Lung (tissue), 4 donors: ENCODE measurements around the genes CORT, TARDBP and ANGPTL7.

DNA sequence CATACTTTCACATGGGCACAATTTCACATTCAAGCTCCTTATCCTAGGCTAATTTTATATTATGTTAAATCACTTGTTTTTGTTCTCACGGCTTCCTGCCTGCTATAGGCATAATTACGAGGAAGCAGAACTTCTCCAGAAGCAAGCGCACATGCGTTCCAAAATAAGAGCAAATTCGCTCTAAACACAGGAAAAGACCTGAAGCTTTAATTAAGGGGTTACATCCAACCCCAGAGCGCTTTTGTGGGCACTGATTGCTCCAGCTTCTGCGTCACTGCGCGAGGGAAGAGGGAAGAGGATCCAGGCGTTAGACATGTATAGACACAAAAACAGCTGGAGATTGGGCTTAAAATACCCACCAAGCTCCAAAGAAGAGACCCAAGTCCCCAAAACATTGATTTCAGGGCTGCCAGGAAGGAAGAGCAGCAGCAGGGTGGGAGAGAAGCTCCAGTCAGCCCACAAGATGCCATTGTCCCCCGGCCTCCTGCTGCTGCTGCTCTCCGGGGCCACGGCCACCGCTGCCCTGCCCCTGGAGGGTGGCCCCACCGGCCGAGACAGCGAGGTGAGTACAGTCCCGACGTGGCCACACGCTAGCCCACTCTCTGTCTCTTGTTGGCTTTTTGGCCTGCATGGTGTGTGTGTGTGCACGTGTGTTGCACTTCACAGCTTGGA is at the start of gene CORT:
CORT (plus strand) TSS at position 271 of the 672 bp plus-strand sequence.
- PRO-cap: no peak
- RAMPAGE, long total RNA: no peak
- RRBS: 69% methylated on average over 4 of the region's 21 CpGs

GRCh38 chr1:10457135-10457706 is 7.4 kb downstream of the CORT start:
- PRO-cap: no peak
- RAMPAGE, long total RNA: no peak
- RRBS: no CpG with 5 or more reads among the region's 12 CpGs

DNA sequence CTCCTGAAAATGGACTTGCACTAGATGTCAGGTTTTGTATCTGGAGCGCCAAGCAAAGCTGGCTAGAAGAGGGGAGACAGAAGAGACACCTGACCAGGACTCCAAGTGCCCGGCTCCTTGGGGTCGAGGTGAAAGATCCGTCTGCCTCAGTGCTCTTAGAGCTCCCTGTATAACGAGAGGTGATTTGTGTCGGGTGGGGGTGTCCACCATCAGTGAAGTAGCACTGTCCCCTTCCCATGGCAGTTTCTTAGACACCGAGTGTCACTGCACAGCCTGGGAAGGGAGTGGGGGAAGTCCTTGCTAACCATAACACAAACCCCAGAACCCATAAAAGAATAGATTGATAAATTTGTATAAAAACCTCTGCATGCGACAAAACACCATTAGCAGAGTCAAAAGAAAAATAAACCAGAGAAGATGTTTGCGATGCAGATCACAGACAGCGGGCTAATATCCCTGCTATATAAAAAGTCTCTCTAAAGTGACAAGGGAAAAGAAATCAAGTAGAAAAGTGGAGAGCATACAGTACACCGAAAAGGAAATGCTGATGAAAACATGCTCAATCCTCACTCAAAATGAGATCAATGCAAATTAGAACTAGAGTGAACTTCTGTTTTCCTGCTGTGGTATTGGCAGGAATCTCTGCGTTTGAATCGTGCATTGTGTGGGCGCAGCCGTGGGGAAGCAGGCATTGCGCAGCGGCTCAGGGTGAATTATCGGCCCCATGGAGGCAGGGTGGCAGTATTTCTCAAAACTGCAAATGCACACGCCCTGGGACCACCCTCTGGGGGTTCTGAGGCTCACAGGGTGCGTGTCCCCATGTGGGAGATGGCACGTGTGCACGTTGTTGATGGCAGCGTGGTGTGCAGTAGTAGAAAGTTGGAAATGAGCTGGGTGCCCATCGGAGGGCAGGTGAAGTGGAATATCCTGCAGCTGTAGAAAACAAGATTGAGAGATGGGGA is 140.4 kb downstream of the PEX14 start:
- PRO-cap: no peak
- RAMPAGE, long total RNA: no peak
- RRBS: no CpG with 5 or more reads among the region's 24 CpGs

DNA sequence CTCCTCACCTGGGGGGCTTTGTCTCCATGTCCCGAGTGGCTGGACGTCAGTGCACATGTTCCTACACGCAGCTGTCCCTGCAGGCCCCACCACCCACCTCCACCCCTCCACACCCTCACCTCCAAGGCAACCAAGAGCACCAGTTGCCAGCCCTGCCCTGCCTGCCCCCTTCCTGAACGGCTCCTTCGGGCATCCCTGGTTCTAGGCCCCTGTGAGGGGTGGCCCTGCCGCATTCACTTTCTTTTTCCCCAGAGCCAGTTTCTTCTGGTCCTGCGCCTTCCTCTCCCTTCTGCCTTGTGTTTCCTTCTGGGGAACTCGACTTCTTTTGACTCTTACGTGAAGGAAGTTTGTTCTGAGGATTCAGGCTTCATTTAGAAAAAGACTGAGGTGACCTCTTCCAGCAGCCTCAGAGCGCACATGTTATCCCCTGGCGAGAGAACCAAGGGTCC is 147.3 kb downstream of the PEX14 start:
- PRO-cap: no peak
- RAMPAGE, long total RNA: no peak
- RRBS: no CpG with 5 or more reads among the region's 11 CpGs

DNA sequence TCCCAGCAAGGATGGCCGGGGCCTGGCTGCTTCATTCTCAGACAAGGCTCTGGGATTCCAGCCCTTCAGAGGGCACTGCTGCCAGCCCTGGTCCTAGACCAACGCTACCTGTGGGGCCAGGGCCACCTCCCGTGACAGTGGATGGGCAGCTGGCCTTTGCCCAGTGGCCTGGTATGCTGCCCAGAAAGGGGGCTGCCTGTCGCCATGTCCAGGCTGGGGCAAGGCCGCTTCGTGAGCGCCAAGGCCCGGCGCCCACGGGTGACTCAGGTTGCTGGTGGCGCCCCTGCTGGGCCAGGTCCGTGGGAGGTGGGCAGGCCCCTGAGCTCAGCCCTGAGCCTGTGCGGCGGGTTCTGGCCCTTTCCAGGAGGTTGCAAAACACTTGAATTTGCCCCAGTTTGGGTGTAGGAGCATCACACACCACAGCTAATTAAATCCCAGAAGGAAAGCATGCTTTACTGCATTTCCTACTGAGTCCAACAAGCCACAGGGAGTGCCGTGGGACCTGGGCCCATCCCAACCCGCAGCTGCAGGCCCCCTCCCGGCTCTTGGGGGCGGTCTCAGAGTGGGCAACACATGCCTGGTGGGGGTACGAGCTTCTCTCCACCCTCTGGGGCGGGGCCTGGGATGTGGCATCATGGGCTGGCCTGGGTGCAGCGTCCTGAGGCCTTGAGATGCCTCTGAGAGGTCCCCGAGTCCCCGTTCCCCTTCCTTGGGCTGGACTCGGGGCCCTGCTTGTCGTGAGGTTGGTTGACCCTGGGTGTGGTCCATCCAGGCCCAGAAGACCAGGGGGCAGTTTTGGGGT is 159.8 kb downstream of the PEX14 start:
- PRO-cap: no peak
- RAMPAGE, long total RNA: no peak
- RRBS: no CpG with 5 or more reads among the region's 25 CpGs

GRCh38 chr1:10637327-10637886 is 159.0 kb downstream of the CASZ1 start:
- PRO-cap: no peak
- RAMPAGE, long total RNA: no peak
- RRBS: 82% methylated on average over 6 of the region's 14 CpGs

GRCh38 chr1:10698630-10699943 is 97.4 kb downstream of the CASZ1 start:
- PRO-cap: no peak
- RAMPAGE, long total RNA: no peak
- RRBS: 50% methylated on average over 1 of the region's 22 CpGs

- PRO-cap: no peak
- RAMPAGE, long total RNA: no peak
- RRBS: no CpG with 5 or more reads among the region's 17 CpGs
Observed at GRCh38 chr1:10721478-10722053, 74.9 kb downstream of the CASZ1 start.

- PRO-cap: no peak
- RAMPAGE, long total RNA: no peak
- RRBS: 7% methylated on average over 3 of the region's 32 CpGs
Observed at GRCh38 chr1:10761345-10762696, 34.6 kb downstream of the CASZ1 start.

GRCh38 chr1:10789250-10790210 is 6.9 kb downstream of the CASZ1 start:
- PRO-cap: no peak
- RAMPAGE, long total RNA: no peak
- RRBS: no CpG with 5 or more reads among the region's 19 CpGs

DNA sequence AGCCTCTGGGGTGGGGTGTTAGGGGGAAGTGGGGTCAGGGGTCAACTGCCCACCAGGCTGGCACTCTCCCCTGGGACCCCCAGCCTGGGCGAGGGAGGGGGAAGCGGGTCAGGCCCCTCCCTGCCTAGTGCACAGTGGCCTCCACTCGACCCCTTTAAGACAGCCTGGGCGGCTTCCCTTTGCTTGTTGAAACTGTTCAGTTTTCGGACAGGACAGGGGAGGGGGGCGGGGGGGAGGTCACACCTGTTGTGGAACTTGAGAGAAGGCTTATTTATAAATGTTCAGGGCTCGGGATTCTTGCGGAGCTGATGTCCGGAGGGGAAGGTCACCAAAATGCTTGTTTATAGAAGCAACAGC is 59.6 kb upstream of the CASZ1 start:
- PRO-cap: no peak
- RAMPAGE, long total RNA: no peak
- RRBS: no CpG with 5 or more reads among the region's 9 CpGs

DNA sequence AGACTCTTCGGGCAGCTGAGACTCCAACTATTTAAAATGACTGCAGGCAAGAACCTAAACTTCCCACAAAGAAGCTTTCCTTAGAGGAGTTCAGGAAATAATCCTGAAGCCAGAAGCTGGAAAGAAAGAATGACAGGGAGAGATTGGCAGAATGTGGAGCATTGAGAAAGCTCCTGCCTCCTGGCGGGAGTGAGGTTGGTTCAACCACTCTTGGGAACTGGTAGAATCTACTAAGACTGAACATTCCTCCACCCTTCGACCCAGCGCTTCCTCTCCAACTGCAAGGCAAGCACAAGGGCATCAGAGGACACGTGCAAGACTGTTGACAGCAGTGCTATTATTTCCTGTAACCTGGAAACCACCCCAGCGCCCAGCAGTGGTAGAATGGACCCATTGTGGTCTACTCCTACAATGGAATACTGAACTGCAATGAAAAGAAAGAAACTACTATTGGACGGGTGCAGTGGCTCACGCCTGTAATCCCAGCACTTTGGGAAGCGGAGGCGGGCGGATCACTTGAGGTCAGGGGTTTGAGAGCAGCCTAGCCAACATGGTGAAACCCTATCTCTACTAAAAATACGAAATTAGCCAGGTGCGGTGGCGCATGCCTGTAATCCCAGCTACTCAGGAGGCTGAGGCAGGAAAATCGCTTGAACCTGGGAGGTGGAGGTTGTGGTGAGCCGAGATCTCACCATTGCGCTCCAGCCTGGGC is 2.4 kb downstream of the C1orf127 start:
- PRO-cap: no peak
- RAMPAGE, long total RNA: no peak
- RRBS: no CpG with 5 or more reads among the region's 17 CpGs

DNA sequence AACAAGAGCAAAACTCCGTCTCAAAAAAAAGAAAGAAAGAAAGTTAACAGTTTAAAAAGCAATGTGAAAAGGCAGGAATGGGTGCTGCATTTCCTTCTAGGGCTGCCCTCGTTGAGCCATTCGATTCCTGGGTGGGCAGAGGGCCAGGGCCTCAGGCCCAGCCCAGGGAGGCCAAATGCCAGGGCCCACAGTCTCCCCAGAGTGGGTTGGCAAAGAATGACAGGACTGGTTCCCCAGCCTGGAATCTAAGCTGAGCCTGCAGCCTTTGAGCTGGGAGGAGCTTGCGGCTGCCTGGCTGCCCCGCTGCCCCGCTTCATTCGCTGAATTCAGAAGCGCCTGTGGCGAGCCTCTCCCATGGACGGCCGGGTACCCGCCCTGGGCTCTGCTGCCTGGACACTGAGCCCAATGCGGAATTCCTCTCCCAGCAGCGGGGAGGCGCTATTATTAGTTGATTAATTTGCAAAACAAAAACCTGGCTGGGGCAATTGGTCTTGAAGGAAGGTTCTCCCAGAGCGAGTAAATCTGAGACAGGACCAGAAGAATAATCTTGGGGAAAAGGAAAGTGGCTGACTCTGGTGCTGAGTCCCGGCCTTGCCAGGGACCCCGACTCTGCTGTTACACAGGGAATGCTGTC is 1.7 kb downstream of the C1orf127 start:
- PRO-cap: no peak
- RAMPAGE, long total RNA: no peak
- RRBS: 14% methylated on average over 2 of the region's 18 CpGs

DNA sequence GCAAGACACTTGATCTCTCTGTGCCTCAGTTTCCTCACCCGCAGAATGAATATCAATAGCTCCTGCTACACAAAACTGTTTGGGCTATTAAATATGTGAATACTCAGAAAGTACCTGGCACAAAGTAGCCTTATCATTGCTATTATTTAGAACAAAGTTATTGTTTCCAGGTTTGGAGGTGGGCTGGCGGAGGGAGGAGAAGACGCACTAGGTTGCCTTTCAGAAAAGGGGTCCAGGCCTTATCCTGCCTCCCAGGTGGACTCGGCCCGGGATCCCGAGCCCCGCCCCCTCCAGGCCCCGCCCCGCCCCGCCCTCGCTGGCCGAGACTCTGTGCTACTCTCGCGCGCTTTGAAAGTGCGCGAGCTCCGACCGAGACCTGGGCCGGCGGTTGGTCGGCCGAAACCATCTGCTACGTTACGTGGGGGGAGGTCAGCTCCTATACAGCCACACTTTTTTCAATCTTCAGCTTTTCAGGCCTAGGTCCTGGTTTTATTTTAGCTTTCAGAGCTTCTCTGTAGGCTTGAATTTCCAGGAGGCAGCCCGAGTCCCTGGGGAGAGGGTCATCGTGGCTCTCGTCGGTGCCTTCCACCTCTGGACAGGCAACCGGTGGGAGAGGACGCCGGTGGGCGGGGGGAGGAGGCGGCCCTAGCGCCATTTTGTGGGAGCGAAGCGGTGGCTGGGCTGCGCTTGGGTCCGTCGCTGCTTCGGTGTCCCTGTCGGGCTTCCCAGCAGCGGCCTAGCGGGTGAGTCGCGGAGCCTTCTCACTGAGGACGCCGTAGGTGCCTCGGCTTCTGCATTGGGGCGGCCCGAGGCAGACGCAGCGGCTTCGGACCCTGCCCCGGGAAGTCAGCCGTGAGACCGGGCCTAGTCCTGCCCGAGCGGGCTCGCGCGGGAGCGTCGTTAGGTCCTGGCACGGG is at the start of gene TARDBP:
TARDBP (plus strand) TSS at position 654 of the 917 bp plus-strand sequence.
- PRO-cap: bidirectional peak, plus-strand start at position 655 of the sequence, minus-strand start at position 410 of the sequence
- RAMPAGE, long total RNA: start-site peak on the plus strand centred at position 670 of the sequence, 39 bp wide, 431 and 25 reads in 2 replicates
- RRBS: 1% methylated on average over 13 of the region's 65 CpGs

DNA sequence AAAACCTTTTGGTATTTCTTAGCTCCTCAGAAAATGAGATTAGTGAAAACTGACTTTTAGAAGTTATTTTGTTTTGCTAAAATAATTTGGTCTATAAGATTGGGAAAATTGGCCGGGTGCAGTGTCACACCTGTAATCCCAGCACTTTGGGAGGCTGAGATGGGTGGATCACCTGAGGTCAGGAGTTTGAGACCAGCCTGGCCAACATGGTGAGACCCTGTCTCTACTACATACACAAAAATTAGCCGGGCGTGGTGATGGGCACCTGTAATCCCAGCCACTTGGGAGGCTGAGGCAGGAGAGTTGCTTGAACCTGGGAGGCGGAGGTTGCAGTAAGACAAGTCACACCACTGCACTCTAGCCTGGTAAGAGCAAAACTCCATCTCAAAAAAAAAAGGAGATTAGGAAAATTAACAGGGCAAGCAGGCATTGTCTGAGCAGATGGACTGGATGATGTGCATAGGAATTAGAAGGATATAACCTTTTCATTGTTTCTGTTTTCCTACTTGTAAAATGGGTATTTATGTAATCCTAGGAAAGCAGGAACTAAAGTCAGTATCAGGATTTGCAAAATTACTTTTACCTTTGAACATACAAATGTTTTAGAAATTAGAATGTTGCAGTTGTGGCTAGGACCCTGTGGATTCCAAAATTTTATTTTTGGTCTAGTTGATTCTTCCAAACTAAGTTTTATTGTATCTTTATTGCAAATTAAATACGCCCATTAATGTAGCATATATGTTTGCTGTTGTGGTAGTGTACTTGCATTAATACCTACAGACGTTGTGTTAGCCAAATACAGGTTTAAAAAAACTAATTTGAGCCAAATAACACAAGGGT is 15.6 kb downstream of the TARDBP start:
- PRO-cap: no peak
- RAMPAGE, long total RNA: no peak
- RRBS: no CpG with 5 or more reads among the region's 6 CpGs

DNA sequence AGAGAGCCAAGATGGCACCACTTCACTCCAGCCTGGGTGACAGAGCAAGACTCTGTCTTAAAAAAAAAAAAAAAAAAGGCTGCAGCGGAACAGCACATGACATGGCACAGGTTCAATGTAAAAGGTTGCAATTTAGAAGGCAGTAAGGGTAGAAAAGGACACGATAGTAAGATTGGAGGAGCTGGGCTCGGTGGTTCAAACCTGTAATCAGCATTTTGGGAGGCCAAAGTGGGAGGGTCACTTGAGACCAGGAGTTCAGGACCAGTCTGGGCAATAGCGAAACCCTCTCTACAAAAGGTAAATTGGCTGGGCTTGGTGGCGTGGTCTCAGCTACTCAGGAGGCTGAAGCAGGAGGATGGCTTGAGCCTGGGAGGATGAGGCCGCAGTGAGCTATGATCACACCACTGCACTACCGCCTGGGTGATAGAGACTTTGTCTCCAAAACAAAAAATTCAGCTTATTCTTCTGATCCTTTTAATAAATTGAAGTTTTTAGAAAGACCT is 15.5 kb downstream of the MASP2 start:
- PRO-cap: no peak
- RAMPAGE, long total RNA: no peak
- RRBS: no CpG with 5 or more reads among the region's 7 CpGs

- PRO-cap: no peak
- RAMPAGE, long total RNA: no peak
- RRBS: no CpG with 5 or more reads among the region's 10 CpGs
Observed at GRCh38 chr1:11188954-11189519, at the start of gene ANGPTL7. TSS of gene ANGPTL7 (plus strand) at chr1:11189355.

- PRO-cap: no peak
- RAMPAGE, long total RNA: no peak
- RRBS: 18% methylated on average over 17 of the region's 46 CpGs
Observed at GRCh38 chr1:11648738-11649554, 5.3 kb downstream of the FBXO2 start.

- PRO-cap: no peak
- RAMPAGE, long total RNA: no peak
- RRBS: 65% methylated on average over 3 of the region's 17 CpGs
Observed at GRCh38 chr1:11653100-11653862, 948 bp downstream of the FBXO2 start.

DNA sequence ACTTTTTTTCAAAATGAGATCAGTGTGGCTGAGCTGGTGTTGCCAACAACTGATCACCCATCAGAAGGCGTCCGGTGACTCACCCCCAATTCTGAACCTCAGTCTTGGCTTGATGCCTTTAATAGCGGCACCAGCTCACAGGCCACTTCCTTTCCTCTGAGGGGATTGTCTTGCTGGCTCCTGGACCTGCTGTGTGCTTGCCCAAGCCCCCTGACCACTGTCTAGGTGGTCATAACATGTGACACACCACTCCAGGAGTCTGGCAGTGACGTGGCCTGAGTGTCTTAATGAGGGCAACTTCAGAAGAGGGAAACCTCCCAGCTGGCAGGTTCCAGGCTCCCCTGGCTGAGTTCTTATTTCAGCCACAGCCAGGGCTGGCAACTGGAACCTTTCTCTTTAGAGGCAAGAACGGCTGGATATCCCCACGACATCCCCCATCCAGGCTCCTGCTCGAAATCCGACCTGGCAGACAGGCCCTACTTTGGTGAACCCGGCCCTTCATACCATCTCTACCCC is 1.8 kb downstream of the DRAXIN start:
- PRO-cap: no peak
- RAMPAGE, long total RNA: no peak
- RRBS: no CpG with 5 or more reads among the region's 9 CpGs